UCH-1 (cell line): ENCODE measurements around the genes DLX5 and SDHAF3.

GRCh38 chr7:94295673-94296320 is 98.9 kb upstream of the COL1A2 start:
- RRBS, result no CpG with 5 or more reads among the region's 4 CpGs

GRCh38 chr7:94367825-94368909 is 26.5 kb upstream of the COL1A2 start:
- RRBS, result no CpG with 5 or more reads among the region's 7 CpGs

DNA sequence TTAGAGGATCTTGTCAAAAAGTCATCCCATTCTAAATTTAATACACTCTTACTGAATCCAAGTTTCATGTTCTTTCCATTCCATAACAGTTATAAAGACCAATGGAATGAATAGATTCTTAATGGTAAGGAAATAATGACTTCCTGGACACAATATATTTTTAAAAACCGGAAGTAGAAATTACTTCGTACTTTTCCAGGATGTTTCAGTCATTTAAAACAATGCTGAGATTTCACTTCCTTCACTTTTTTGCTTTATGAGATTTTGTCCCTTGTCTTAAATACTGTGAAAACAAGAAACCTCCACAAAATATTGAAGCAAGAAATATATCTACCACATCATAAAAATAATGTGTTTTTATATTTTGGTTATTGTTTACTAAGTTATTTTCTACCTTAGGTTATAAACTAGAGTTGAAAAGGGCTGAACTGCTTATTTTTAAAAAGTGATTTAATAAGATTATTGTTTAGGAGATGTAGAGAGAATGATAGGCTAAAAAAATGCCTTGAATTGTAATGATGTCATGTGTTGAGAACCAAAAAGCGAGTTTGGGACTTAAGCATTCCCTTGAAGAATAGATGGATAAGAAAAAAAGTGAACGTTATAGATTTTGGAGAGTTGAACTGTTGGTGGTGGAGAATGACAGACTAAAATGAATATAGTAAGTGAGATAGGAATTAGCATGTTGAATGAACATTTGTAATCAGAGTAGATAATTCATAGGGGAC is 65.6 kb downstream of the PPP1R9A start:
- RRBS, result no CpG with 5 or more reads among the region's 4 CpGs

GRCh38 chr7:95430690-95431352 is 4.0 kb downstream of the PON2 start:
- RRBS, result no CpG with 5 or more reads among the region's 2 CpGs

GRCh38 chr7:95584111-95585119 is 11.9 kb downstream of the PDK4 start:
- RRBS, result no CpG with 5 or more reads among the region's 4 CpGs

GRCh38 chr7:95609375-95610293 is 13.3 kb upstream of the PDK4 start:
- RRBS, result no CpG with 5 or more reads among the region's 4 CpGs

GRCh38 chr7:95688906-95689478 is 83.4 kb upstream of the DYNC1I1 start:
- RRBS, result no CpG with 5 or more reads among the region's 7 CpGs

GRCh38 chr7:96045164-96045726 is 272.9 kb downstream of the DYNC1I1 start:
- RRBS, result no CpG with 5 or more reads among the region's 3 CpGs

DNA sequence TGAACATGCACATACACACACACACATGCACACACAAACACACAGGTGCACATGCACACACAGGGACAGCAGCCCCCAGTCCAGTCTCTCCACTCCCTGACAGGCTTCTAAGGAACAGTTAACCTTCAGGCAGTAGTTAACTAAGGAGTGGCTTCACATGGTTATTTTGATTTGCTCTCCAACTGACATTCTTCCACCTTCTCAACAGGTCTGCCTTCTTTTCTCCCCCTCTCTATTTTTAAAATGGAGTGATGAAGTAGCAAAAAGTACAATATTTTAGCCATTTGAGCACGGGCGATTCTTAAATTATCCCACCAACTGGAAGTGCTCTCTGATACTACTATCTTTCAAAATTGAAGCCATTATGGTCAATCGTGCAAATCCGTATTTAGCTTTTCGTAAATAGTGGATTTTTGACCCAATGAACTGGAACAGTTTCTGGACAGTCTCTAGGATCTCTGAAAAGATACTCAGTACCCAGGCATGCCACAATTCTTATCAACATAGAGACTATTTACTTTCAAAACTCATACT is 101.1 kb downstream of the SLC25A13 start:
- RRBS, result no CpG with 5 or more reads among the region's 5 CpGs

DNA sequence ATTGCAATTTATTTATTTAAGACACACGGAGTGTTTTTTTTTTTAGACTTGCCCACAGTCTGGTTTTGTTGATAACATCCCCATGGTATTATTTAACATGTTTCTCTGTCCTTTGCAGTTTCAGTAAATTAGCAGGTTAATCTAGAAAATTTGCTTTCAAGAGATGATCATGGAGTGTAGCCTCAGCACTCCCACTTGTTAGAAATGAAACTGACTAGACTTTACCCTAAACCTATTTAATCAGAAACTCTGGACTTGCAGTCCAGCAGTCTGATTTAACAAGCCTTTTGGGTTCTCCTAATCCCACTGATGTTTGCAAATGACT is 55.4 kb upstream of the SLC25A13 start:
- RRBS, result no CpG with 5 or more reads among the region's 1 CpG

- RRBS, result no CpG with 5 or more reads among the region's 61 CpGs
Measured at GRCh38 chr7:97024234-97025381, at the start of gene DLX5. DLX5 (minus strand) TSS chr7:97024831.

GRCh38 chr7:97117309-97118348 is at the start of gene SDHAF3:
SDHAF3 (plus strand) TSS chr7:97117698.
- RRBS, result 7% methylated on average over 20 of the region's 65 CpGs

DNA sequence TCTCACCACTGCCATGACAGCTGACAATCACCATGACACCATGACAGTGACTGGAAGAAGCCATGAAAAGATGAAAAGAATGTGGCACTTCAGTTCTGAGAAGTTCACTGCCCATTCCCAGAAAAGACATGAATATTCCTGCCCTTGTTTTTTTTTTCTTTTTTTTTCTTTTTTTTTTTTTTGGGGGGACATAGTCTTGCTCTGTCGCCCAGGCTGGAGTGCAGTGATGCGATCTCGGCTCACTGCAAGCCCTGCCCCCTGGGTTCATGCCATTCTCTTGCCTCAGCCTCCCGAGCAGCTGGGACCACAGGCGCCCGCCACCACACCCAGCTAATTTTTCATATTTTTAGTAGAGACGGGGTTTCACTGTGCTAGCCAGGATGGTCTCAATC is 281.1 kb upstream of the TAC1 start:
- RRBS, result no CpG with 5 or more reads among the region's 7 CpGs

DNA sequence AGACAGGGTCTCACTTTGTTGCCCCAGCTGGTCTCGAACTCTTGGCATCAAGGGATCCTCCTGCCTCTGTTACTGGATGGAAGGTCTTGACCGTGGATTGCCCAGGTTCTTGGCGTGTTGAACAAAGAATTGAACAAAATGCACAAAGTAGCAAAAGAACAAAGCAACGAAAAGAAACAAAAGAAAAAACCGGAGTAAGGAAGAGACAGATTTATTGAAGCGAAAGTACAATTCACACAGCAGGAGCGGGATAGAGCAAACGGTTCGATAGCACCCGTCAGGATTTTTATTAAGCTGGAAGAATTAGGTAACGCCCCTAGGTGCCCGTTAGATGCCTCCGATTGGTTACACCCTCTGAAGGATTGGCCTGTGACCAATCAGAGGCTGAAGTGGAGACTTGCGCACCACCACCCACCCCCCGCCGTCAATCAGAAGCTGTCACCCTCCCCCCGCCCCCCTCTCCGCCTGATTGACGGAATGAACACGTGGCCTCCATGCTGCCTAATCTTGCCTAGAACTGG is 16.9 kb downstream of the OCM2 start:
- RRBS, result no CpG with 5 or more reads among the region's 20 CpGs

DNA sequence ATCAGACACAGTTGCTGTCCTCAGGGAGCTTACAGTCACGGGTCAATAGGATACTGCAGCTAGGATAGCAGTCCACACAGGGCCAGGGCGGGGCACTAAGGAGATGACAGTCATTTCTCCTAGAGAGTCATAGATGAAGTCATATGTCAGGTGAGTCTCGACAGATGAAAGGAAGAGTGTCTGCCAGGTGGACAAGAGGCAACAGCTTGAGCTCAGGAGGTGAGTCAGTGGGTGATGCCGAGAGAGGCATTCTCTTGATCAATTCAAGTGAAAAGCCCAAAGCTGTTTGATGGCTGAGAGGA is 486 bp upstream of the LMTK2 start:
- RRBS, result no CpG with 5 or more reads among the region's 4 CpGs

DNA sequence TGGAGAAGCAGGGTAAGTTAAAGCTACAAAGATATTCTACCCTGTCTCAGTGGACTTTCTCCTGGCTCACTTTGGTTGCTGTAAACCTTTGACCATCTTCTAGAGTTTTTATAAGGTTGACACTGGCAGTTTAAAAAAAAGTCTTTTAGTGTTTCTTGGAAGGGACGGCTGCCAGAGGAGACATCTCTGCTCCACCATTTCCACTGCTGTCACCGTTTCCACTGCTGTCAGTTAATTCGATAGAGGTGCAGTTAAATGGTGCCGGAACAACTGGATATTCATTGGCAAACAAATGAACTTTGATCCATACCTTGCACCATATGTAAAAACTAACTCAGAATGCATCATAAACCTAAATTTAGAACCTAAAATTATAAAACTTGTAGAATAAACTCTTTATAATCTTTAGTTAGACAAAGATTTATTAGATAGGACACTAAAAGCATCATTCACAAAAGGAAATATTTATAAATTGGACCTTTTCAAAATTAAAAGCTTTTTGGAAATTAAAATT is 42.7 kb downstream of the LMTK2 start:
- RRBS, result no CpG with 5 or more reads among the region's 4 CpGs

GRCh38 chr7:98174890-98175606 is 36.2 kb upstream of the BHLHA15 start:
- RRBS, result no CpG with 5 or more reads among the region's 17 CpGs

DNA sequence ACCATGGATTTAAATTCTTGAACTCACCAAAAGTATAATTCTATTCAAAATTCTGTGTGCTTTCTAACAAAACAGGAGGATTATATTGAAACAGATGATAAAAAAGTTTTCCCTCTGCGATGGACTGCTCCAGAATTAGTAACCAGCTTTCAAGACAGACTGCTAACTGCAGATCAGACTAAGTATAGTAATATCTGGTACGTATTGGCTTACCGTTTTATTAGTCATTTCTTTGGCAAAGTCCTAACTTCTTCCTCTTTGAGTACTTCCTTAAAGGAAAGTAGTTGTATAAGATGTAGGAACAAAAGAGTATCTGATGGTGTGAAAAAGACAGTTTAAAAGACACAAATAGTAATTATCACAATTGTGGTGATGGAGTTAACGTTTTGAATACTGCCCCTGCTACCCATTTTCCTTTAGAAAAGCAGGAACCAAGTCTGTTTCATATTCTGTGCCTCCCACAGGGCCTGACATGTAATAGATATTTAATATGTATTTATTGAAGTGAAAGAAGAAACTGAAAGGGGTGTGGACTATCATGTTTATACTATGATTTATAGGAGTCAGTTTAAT is 24.4 kb upstream of the BHLHA15 start:
- RRBS, result no CpG with 5 or more reads among the region's 4 CpGs

DNA sequence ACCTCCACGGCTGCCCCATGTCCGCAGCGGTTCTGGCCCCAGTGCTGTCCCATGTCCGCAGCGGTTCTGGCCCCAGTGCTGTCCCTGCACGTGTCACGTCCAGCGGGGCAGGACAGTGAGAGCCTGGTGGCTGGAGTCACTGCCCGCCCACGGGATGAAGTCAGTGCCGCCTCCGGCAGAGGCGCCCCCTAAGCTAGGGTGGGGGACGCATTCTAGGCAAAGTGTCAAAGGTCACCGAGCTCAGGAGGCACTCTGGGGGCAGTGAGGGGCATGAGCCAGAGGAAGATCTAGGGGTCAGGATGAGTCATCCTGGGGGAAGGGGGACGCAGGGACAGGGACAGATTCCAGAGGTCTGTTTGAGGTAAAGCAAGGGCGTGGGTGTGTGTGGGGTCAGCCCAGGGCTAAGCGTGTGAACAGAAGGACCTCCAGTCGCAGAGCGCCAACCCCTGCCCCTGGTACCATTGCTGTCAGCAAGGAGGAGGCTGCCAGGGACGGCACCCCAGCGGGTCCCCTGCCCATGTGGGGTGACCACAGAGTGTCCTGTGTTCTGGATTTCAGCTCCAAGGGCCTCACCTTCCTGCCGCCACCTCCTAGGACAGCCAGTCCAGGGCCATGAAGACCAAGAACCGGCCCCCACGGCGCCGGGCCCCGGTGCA is 587 bp downstream of the BHLHA15 start:
- RRBS, result no CpG with 5 or more reads among the region's 28 CpGs